ENCODE results near the gene NDUFS5.

DNA sequence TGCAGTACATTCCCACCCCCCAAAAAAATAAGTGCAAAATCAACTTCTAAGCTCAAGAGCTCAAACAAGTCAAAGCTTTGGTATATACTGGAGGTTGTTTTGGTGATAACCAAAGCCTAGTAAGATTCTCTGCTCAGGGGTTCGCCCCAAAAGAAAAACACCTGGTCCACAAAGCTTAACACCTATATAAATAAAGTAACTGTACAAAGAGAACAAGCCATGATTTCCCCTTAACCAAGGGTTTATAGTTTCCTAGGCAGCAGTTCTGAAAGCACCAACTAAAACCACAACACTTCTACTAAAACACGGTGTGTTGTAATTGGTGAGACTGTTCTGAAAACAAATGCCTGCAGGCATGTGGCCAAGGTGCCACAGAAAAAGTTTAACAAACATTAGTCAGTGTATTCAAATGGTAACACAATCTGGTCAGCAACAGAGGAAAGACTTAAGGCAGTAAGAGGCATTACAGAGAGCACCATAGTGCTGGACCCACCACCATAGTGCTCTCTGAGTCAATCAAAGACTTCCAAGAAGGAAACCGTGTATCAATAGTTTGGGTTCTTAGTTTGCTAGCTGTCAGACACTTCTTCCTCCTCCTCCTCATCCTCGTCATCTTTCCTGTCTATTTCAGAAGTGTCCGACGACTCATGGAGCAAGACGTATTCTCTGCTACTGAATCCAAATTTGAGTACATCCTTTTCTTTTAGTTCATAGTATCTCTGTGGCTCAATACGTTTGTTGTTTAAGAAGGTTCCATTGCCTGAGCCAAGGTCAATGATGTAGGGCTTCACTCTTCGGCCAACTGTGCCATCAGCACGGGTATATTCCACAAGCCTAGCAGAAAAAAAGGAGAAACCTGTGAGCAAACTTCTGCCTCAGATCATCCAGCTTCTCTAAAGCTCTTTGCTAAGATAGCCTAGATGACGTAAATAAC, 16.6 kb downstream of the SNIP1 start:
- PRO-cap = no peak
- RAMPAGE, long total RNA, 4 experiments = no peak in any of the 4 experiments

GRCh38 chr1:37561246-37562549, 5.0 kb downstream of the DNALI1 start:
- PRO-cap = no peak
- RAMPAGE, long total RNA, 4 experiments = start-site peak on the plus strand in 2 of 4 experiments, at chr1:37561354-37562060 at its widest, 5 to 13 reads per replicate

DNA sequence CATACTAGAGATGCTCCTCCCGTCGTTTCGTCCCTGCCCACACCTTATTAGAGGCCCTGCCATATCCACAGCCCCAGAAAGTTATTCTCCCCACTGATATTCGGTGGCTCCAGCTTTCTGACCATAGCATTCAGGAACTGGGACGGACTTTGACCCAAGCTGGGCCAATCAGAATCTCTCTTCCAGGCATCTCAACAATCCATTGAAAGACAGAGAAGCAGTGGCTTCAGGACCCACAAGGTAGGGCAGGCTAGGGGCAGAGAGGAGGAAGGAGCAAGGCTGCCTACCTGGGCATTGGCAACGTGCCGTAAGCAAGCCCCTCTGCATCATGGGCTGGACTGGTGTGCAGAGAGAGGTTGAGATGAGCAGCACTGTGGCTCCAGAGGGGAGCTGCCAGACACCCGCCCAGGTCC, 32.5 kb downstream of the EPHA10 start:
- PRO-cap = bidirectional peak, plus-strand start at position 238 of the sequence, minus-strand start at position 125 of the sequence
- RAMPAGE, long total RNA, 4 experiments = no peak in any of the 4 experiments

DNA sequence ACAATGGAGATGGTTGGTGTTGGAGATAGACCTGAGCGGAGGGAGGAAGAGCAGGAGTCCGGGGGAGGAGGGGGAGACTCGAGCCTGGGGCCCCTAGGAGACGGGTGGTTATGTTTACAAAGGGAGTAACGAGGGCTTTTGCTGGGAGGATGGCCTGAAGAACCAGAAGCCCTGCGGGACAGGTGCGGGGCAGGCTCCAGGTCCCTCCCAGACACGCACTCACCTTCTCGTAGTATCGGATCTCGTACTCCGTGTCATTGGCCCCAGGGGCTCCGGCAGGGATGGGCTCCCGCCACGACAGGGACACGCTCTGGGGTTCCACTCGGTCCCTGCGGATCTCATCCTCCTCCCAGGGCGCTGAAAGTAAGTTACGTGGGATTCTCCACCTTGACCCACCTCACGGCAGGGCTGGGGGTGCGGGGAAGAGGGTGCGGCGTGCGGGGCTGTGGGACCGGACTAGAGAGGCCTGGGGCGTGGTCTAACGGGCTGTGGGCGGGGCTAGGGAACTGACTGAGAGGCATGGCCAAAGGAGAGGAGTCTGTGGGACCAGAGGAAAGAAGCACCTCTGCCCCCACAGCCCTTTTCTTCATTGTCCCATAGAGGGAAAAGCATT, 29.8 kb downstream of the EPHA10 start:
- PRO-cap = bidirectional peak, plus-strand start at position 541 of the sequence, minus-strand start at position 221 of the sequence
- RAMPAGE, long total RNA, 4 experiments = start-site peak on the plus strand in 1 of 4 experiments, centred at position 240 of the sequence, 6 reads per replicate; start-site peak on the minus strand in 3 of 4 experiments, centred at positions 412 to 424 of the sequence, 63 to 243 reads per replicate

- PRO-cap = unidirectional peak, minus-strand start at chr1:37808856; unidirectional peak, minus-strand start at chr1:37809090
- RAMPAGE, long total RNA, 4 experiments = no peak in any of the 4 experiments
Observed at GRCh38 chr1:37808781-37810030, 1.2 kb upstream of the YRDC start.

DNA sequence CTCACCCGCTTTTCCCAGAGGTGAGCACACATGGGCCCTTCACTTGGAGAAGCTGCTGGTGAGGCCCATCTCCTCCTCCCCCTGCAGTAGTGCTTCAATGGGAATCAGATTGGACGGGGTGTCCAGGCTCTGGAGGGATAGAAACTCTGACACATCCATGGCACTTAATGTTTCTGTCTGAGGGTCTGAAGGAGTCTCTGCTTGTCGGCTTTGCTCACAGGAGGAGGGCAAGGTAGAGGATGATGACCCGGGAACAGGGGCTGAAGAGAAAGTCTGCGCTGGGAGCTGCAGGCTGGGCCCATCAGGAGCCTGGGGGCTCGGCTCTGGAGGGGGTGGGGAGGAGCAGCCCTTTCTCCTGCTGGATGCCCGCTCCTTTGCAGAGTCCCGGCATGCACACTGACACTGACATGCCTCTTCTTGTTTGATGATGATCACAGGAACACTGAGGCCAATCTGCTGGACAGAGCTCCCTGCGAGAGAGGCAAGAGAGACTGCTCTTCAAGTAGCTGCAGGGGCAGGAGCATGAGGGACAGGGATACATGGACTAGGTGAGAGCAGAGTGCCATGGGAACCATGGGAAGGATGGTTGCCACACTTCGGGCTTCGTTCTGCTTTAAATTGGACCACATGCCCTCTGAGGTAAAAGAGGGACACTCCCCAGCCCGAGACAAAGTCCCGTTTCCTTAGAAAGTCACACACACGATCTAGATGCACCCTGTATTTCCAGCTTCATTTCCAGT, 7.3 kb upstream of the YRDC start:
- PRO-cap = no peak
- RAMPAGE, long total RNA, 4 experiments = start-site peak on the minus strand in 1 of 4 experiments, centred at positions 129 to 477 of the sequence, 6 to 8 reads per replicate

DNA sequence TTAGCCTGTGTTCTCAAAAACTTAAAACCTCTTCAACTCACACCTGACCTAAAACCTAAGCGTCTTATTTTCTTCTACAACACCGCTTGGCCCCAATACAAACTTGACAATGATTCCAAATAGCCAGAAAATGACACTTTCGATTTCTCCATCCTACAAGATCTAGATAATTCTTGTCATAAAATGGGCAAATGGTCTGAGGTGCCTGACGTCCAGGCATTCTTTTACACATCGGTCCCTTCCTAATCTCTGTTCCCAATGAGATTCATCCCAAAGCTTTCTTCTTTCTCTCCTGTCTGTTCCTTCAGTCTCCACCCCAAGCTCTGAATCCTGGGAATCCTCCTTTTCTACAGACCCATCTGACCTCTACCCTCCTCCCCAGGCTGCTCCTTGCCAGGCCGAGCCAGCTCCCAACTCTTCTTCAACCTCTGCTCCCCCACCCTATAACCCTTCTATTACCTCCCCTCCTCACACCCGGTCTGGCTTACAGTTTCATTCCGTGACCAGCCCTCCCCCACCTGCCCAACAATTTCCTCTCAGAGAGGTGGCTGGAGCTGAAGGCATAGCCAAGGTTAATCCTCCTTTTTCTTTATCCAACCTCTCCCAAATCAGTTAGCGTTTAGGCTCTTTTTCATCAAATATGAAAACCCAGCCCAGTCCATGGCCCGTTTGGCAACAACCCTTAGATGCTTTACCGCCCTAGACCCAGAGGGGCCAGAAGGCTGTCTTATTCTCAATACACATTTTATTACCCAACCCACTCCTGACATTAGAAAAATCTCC, 37.7 kb downstream of the INPP5B start:
- PRO-cap = no peak
- RAMPAGE, long total RNA, 4 experiments = start-site peak on the minus strand in 1 of 4 experiments, centred at position 264 of the sequence, 6 reads per replicate

DNA sequence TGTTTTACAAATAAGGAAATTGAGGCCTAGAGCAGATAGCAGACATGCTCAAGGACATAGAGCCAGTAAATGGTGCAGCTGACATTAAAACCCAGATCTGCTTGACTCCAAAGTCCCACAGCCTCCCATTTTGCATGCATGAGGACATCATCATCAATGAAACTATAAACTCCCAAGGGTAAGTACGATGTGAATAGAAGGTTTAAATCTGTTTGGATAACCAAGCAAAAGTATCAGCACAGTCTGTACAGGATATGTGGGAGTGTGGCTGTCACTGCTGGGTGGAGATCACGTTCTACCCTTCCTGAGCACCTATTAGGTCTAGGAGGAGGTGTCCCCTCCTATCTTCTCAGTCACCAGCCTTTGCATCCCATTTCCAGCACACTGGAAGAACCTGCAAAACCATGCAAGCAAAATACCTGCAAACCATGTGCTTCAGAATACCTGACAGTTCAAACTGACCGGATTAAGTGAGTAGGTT, 27.9 kb downstream of the INPP5B start:
- PRO-cap = no peak
- RAMPAGE, long total RNA, 4 experiments = no peak in any of the 4 experiments

DNA sequence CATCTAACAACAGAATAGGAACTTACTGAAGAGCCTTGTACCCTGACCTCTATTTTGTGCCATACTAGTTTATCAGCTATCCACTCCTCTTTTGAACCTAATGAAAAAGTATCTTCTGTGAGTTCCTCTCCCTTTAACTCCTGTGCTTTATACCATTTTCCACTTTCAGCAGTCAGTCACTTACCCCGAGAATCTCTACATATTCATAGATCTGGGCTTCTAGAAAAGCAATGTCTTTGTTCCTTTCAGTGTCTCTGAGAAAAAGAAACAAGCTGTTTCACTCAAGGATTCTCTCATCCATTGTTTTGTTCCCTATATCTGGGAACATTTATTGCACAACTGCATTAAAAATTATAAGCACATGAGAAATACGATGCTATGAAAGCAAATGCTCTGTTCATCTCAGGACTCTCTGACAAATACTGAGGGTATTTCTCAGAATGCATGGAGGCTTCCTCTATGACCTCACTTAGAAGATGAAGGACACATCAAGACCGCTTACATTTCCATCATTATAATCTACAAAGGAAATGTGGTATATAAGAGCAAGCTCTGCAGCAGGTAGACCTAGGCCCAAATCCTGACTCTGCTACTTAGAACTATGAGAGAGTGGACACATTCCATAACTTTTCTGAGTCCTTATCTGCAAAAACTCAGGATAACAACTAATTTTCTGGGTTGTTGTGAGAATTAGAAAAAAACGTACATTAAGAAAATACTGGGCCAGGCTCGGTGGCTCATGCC, 12.9 kb downstream of the SF3A3 start:
- PRO-cap = no peak
- RAMPAGE, long total RNA, 4 experiments = no peak in any of the 4 experiments

GRCh38 chr1:38027437-38028305, 15.1 kb downstream of the UTP11 start:
- PRO-cap = no peak
- RAMPAGE, long total RNA, 4 experiments = no peak in any of the 4 experiments

DNA sequence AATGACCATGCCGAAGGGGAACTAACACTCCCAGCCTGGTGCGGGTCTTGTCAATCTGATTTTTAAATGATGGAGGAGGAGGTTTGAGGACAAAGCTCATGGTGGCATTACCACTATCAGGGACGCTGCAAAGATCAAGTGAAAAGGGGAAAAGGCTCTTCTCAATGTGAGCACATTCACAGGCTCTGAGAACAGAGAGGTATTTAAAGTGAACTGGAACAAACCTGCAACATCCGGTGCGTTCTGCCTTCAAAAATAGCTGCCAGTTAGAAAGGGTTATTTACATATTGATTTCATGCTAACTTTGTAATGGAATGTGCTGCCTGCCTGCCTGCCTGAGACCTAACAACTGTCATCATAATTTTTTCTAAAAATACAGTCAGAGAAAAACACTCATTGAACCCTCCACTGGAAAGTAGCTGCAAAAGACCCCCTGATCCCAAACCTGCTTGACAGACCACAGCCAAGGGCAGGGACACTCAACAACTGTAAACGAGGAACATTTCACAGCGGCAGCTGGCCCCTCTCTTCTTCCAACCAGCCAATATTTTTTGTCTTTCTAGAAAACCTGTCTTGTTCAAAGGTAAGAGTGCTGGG, 384.2 kb downstream of the RRAGC start:
- PRO-cap = bidirectional peak, plus-strand start at position 326 of the sequence, minus-strand start at position 190 of the sequence
- RAMPAGE, long total RNA, 4 experiments = no peak in any of the 4 experiments

GRCh38 chr1:38482250-38482790, 377.3 kb downstream of the RRAGC start:
- PRO-cap = no peak
- RAMPAGE, long total RNA, 4 experiments = no peak in any of the 4 experiments

DNA sequence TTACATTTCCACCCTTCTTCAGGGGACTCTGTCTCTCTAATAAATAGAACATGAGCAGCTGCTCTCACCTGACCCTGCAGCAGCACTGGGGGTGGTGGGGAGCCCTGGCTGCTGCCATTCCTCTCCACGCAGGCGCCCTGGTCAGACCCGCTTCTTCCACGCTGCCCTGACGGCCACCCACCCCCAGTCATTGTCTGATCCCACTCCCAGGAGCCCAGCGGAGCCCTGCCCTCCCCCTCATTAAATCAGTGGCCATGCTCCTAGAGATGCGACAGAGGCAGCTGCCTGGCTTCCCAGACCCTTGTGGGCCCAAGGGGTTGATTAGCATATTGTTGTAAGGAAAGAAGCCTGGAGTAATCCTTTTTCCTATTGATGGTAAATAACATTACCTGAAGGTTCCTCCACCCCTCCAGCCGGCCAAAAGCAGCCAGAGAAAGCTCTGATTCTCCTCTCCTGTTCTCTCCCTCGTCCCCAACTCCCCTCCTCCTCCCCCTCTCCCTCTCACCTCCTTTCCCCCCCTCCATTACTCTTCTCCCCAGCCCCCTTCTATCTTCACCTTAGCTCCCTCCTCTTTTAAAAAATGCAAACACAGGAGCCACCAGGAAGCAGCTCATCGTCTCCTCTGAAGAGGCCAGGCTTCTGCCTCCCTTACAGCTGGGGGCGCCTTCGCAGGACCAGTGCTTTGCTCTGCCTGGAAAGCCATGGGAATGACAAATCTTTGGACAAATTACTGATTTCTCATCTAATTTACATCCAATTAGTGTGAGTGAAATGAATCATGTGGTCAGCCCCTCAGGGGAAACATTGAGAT, 301.4 kb downstream of the RRAGC start:
- PRO-cap = no peak
- RAMPAGE, long total RNA, 4 experiments = no peak in any of the 4 experiments

DNA sequence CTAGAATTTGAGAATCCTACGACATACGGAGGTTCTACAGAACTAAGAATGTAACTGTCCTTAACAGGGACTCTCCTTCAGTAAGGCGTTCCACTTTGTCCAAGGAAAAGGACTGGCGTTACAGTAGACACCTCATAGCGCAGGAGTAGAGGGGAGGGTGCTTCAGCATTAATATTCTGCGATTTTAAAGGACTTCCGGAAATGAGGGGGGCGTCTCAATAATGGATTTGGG, 1.1 kb downstream of the AKIRIN1 start:
- PRO-cap = no peak
- RAMPAGE, long total RNA, 4 experiments = no peak in any of the 4 experiments

DNA sequence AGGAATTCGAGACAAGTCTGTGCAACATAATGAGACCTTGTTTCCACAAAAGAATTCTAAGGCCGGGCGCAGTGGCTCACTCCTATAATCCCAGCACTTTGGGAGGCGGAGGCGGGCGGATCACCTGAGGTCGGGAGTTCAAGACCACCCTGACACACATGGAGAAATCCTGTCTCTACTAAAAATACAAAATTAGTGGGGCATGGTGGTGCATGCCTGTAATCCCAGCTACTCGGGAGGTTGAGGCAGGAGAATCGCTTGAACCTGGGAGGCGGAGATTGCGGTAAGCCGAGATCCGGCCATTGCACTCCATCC, 2.6 kb downstream of the AKIRIN1 start:
- PRO-cap = no peak
- RAMPAGE, long total RNA, 4 experiments = no peak in any of the 4 experiments

DNA sequence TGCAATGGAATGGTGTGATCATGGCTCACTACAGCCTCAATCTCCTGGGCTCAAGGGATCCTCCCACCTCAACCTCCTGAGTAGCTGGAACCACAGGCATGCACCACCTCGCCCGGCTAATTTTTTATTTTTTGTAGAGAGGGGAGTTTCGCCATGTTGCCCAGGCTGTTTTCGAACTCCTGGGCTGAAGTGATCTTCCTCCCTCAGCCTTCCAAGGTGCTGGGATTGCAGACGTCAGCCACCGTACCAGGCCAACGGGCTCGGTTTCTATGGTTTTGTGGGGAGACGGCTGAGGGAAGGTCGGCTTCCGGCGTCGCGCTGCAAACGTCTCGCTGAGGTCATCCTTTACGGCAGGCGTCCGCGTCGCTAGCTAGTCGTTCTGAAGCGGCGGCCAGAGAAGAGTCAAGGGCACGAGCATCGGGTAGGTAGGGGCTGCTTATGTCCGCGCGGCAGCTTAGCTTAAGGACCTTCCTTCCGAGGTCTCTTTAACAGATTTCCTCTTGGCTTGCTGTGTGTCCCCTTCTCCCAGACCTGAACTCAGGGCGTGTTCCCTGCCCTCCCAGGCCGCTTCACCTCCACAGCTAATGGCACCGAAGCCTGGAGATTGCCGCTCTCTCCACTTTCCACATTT, at the start of gene NDUFS5:
Gene NDUFS5, plus strand, starts transcription at position 373 of the 631 bp plus-strand sequence.
- PRO-cap = bidirectional peak, plus-strand start at position 394 of the sequence, minus-strand start at position 250 of the sequence
- RAMPAGE, long total RNA, 4 experiments = start-site peak on the plus strand in 4 of 4 experiments, centred at positions 375 to 385 of the sequence, 684 to 11,762 reads per replicate

DNA sequence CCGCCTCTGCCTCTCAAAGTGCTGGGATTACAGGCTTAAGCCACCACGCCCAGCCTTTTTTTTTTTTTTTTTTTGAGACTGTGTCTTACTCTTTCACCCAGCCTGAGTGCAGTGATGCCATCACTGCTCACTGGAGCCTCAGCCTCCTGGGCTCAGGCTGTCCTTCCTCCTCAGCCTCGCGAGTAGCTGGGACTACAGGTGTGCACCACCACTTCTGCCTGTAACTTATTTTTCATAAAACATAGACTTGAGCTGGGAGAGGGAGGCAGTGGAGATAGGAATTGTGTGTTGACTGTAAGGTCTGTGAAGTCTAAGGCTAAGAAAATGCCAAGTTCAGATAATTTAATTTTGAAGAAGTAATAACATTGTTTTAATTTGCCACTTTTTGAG, 9.3 kb downstream of the NDUFS5 start:
- PRO-cap = no peak
- RAMPAGE, long total RNA, 4 experiments = no peak in any of the 4 experiments

- PRO-cap = bidirectional peak, plus-strand start at chr1:39105399, minus-strand start at chr1:39105238
- RAMPAGE, long total RNA, 4 experiments = no peak in any of the 4 experiments
Observed at GRCh38 chr1:39105192-39105715, 79.1 kb downstream of the NDUFS5 start.

DNA sequence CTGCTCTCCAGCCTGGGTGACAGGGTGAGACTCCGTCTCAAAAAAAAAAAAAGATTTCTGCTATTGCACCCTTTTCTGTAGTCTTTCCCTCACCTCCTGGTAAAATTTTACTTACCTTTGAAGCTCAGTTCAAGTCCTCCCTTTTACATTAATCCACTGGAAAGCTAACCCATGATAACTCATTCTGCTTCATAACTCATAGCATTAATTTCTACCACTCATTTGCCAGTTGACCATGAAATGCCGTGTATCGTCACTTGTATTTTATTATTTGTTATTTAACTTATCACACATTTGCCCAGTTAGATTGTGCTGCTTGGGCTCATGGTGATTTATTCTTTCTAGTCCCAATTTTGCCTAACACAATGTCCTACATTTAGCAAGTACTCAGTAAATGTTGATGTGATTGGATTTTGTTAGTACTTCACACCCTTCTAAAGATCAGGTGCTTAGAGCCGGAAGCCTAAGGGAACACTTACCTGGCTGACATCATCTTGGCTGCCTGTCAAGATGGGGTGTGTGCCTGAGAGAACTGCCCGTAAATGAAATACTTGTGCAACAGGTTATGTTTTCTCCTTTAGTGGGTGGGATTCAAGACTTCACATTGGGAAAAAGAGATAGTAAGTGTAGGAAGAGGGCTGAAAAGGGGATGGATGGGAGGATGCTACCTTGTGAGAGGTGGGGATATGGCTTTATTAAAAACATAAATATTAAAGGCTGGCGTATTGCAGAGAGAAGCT, 75.7 kb upstream of the MACF1 start:
- PRO-cap = bidirectional peak, plus-strand start at position 508 of the sequence, minus-strand start at position 436 of the sequence
- RAMPAGE, long total RNA, 4 experiments = no peak in any of the 4 experiments

DNA sequence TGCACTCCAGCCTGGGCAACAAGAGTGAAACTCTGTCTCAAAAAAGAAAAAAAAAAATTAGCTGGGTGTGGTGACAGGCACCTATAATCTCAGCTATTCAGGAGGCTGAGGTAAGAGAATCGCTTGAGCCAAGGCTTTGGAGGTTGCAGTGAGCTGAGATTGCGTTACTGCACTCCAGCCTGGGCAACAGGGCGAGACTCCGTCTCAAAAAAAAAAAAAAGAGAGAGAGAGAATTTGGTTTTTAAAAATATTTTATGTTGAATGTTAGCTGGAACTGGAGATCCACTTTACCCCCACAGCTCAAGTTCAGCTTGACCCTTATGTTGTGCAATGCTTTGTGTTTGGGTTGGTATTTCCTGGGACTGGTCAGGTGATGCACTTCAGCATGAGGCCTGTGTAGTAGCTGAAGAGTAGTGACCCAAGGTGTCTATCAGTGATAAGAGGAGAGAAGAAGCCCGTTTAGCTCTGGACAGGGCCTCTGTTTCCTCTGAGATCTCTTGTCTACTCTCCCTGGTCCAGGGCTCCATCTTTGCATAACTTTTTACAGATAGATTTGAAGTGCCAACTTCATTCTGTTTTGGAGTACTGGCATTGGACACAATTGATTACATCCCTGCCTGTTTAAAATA, 36.7 kb upstream of the MACF1 start:
- PRO-cap = no peak
- RAMPAGE, long total RNA, 4 experiments = no peak in any of the 4 experiments